ENCODE measurements around the genes RSPH3, FNDC1 and MAS1.

- CAGE, long polyA plus RNA: no peak
- RRBS: no CpG with 5 or more reads among the region's 10 CpGs
Observed at GRCh38 chr6:158632057-158632988, 12.2 kb downstream of the DYNLT1 start.

DNA sequence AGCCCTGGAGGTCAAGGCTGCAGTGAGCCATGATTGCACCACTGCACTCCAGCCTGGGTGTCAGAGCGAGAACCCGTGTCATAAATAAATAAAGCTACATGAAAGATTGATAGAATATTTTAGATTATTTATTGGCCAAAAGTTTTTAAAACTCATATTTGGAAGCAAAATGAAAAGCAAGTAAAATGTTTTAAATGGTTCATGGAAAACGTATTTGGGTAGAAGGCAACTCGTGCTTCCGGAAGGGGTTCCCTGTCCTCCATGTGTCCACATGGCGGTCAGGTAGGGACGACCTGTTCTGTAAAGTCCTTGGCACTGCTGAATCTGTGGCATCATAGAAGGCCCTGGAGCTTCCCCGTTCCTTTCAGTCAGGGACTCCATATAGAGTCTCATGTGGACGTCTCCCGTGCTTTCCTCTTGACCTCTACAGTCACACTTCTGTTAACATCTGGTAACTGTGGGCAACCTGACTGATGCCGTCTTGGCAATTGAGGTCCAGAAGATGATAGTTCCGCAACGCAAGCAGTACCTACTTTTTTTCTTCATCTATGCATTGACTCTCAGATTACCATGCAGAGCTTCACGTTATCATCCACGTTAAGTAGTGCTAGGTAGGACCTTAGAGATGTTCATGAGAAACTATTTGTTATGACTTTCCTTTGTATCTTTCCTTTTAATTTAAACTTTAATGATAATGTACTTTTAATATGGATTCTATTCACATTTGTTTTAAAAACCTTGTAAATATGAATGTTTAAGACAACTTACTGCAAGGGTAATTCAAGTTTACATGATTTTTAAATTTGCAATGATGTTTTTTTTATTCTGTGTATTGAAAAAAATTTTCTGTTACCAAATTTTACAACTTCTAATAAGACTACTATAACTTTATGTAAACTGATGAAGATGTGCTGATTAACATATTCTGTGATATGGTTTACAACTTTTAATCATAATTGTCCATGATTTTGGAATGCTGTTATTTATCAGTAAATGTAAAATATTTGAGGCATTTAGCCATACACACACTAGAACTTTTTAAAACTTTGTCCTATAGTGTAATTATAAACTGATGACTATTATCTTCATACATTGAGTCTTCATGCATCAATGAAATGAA, 11.2 kb downstream of the DYNLT1 start:
- CAGE, long polyA plus RNA: no peak
- RRBS: no CpG with 5 or more reads among the region's 15 CpGs

GRCh38 chr6:158634109-158634629, 10.4 kb downstream of the DYNLT1 start:
- CAGE, long polyA plus RNA: no peak
- RRBS: no CpG with 5 or more reads among the region's 4 CpGs

DNA sequence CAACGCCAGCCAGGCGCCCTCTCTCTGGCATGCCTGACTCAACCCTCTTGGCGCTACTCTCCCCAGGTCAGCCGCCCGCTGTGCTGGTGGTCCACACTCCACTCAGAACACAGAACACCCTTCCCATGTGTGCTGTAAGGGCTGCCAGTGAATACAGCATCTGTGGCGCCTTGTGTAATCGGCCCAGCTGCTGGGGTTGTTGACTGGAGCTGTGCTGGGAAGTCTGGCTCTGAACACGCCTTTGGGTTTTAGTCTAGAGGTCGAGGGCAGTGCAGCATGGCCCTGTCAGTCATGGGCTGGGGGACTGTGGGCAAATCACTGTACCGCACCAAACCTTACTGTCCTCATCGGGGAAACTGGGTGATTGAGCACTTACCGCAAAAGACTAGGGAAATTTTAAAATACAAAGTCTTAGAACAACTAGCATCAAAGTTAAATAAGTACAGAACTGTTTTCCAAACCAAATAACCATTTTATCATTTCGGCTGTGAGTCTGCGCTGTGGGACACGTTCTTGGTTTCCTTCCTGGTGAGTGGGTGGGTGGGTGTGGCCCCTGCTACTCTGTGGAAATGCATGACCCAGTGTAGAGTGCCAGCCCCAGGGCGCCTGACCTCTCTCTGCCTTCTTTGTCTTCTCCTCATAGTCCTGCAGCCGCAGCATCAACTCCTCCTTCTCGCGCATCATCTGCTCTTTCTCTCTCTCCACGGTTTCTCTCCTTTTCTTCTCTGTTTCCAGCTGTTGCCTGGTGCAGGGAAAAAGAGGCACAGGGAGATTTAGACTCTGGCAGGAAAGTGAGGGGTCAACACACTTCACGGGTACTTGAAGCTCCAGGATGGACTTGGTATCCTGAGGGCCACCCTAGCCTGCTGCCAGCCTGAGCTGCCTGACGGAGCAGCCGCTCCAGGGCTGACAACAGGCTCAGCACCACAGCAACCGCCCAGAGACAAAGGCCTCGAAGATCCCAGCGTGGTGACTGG, 48.7 kb downstream of the EZR start:
- CAGE, long polyA plus RNA: no peak
- RRBS: no CpG with 5 or more reads among the region's 26 CpGs

DNA sequence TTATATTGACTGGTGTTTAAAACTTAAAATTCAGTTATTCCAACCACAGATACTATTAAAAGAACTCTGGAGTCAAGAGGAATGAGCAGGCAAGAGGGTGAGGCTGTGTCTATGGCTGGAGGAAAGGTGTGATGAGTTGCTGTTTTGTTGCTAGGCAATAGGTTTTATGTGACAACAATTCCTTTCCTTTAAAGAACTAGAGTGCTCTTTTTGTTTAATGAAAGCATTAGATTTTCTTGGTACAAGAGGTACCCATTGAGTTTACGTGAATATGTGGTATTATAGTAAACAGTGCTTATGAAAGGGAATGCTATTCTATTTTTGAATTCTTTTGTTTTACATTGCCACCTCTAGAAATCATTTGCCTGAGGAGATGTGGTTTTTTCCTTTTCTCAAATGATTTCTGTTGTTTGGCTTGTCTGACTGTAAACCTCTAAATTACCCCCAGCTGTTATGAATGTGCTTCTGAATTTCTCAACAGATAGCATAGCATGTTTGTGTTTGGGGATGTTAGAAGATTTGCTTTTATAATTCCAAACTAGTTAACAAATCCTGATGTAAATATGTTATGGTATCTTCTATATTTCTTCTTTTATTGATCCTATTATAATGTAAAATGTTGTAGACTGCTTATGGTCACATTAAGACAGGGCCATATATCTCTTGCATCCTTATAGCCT, 31.5 kb upstream of the EZR start:
- CAGE, long polyA plus RNA: no peak
- RRBS: no CpG with 5 or more reads among the region's 1 CpG

DNA sequence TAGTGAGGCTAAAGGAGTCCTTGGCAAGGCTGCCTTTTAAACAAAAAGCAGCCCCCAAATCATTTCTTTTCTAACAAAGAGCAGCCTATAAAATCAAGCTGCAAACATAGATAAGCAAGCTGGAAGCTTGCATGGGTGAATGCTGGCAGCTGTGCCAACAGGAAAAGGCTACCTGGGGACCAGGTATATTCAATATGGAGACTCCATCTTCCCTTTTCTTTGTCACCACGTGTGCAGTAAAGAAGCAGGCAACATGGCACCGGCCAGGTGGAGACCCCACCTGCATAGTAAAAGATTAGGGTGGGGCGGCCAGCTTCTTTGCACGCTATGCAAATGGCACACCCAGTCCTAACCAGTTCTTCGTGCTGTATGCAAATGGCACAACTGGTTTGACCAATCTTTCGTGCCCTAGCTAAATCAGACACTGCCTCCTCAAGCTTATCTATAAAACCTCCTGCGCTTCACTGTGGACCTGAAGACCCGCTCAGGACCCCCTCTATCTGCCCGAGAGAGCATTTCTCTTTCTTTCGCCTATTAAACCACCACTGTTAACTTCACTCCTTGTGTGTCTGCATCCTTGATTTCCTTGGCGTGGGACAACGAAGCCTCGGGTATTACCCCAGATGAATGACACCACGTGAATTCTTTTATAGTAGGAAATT, 88.7 kb upstream of the EZR start:
- CAGE, long polyA plus RNA: no peak
- RRBS: no CpG with 5 or more reads among the region's 14 CpGs

GRCh38 chr6:158909871-158911245, 89.6 kb downstream of the RSPH3 start:
- CAGE, long polyA plus RNA: no peak
- RRBS: no CpG with 5 or more reads among the region's 23 CpGs

DNA sequence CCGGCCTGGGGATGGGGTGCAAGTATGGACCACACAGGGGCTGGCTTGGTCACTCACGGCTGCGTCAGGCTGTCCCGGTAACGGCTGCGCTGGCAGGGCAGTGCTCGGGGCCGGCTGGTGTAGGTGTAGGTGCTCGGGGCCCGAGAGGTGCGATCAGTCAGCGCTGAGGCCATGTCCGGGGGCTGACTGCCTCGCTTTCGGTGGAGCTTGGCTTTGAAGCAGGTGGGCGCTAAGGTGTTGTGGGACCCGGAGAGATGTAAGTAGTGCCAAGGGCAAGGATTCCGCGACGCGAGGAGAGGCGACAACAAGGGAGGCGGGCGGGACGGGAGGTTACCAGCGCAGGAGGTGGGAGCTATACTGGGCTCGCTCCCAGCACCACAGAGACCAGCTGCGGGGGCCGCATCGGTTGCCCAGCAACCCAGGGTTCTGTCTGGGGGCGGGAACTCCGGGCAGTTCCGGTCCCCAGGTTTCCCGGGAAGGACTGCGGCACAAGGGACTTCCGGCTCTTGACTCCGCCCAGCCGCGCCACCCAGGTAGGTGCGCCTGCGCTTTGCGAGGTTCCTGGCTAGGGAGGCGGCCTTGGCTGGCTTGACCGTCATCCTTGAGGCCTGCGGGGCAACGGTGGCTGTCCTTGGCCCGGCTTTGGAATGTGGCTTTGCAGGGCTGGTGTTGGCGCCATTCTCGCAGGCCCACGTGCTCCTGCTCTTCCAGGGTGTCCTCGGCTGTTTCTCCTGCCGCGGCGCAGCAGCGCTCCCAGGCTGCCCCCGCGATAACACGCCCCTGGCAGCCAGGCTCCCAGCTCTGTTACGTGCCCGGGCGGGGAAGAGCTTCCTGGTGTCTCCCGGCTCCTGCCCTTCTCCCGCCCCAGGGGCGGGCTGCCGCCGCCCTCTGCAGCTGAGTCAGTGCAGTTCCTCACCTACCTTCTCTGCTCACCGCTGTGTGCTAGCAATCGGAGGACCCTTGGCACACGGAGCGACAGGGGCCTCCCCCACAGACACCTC, at the start of gene RSPH3:
Gene RSPH3 (minus strand): TSS at position 825 of the 1,001 bp plus-strand sequence.
- CAGE, long polyA plus RNA: start-site peak on the plus strand centred at position 554 of the sequence, 90 bp wide, 17 and 15 reads in 2 replicates
- RRBS: 1% methylated on average over 17 of the region's 70 CpGs

DNA sequence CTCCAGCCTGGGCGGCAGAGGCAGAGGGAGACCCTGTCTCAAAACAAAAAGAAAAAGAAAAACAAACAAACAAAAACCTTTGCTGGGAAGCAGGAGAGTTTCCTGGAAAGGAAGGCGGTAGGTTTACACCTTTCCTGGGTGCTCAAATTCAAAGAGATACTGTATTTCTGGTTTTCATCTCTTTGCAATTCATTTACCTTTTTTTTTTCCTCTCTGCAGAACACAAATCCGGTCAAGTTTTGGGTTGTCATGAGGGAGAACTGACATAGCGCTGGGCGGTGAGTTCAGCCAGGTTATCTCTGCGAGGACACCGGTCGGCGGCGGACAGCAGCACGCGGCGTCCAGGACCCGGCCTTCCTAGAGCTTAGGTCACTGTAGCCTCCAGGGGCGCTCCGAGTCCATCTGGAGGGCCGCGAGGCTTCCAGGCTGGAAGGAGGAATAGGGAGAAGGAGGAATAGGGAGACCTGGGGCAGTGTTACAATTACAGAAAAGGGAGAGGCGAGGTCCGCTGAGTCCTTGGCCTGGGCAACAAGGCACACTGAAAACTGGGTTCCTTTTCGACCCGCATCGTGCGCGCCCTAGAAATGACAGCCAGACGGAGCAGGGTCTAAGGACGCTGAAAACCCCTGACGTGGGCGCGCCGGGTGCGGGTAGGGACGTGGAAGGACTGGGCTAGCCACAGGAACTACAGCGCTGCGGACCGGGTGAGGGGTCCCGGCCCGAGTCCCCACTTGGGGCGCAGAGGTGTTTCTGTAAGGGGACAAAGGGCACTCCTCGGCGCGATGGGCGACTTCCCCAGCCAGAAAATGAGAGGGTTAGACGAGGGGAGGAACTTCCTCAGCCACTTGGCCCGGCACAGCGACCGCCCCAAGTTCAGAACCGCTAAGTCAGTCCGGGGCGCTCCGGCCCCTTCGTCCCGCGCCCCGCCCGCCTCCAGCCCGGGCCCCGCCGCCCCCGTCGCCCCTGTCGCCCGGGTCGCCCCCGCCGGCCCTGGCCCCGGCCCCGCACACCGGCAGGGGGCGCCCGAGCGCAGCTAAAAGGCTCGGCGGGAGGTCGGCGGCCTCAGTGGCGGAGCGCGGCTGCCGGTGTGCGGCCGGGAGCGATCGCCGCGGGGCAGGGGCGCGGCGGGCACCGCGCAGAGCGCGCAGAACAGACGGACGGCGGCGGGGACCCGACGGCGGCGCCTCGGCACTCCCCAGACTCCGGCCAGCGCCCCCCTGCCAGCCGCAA, at the start of gene FNDC1:
Gene FNDC1 (plus strand): TSS at position 1,065 of the 1,230 bp plus-strand sequence.
- CAGE, long polyA plus RNA: no peak
- RRBS: 6% methylated on average over 50 of the region's 105 CpGs

DNA sequence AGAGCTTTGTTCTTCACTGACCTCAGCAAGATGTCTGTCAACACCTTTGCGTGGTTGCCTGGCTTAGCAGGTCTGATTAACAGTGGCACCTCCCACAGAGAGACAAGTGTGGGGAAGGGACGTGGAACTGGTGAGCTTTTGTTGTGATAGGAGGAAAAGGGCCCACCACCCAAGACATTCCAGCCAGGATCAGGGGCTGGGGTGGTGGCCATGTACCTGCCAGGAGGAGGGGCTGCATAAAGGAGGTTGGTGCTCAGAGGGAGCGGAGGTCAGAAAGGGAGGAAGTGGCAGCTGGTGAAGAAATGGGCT, 202.4 kb downstream of the SOD2 start:
- CAGE, long polyA plus RNA: no peak
- RRBS: no CpG with 5 or more reads among the region's 3 CpGs

DNA sequence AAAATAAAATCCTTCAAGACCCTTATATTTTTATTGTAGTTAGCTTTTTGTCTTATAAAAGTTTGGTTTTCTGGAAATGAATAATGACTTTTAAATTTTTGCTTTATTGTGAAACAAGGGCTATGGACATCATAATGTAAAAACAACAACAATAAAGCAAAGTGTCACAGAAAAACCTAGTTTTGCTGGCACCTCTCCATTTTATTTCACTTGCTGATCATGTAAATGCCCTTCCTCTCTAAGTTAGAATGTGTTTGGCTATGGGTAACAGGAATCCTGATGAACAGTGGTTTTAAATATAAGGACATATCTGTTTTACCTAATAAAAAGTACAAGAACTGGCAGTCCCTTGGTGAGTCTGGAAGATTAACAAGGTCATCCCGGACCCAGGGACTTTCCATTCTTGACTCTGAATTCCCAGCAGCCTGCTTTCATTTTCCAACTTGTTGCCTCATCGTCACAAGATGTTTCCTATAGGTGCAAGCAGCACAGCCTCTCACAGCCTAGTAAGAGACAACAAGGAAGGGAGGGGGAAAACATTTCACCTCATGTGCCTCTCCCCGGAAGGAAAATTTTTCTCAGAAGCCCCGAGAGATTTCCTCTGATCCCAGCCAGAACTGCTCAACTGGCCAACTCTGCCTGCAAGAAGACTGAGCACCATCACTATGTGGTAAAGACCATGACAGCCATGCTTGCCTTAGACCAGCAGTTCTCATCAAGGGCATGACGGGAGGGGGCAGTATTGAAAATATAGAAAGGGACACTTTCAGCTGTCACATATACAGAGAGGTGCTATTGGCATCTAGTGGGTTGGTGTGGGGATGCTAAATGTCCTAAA, 11.2 kb upstream of the WTAP start:
- CAGE, long polyA plus RNA: no peak
- RRBS: no CpG with 5 or more reads among the region's 5 CpGs

DNA sequence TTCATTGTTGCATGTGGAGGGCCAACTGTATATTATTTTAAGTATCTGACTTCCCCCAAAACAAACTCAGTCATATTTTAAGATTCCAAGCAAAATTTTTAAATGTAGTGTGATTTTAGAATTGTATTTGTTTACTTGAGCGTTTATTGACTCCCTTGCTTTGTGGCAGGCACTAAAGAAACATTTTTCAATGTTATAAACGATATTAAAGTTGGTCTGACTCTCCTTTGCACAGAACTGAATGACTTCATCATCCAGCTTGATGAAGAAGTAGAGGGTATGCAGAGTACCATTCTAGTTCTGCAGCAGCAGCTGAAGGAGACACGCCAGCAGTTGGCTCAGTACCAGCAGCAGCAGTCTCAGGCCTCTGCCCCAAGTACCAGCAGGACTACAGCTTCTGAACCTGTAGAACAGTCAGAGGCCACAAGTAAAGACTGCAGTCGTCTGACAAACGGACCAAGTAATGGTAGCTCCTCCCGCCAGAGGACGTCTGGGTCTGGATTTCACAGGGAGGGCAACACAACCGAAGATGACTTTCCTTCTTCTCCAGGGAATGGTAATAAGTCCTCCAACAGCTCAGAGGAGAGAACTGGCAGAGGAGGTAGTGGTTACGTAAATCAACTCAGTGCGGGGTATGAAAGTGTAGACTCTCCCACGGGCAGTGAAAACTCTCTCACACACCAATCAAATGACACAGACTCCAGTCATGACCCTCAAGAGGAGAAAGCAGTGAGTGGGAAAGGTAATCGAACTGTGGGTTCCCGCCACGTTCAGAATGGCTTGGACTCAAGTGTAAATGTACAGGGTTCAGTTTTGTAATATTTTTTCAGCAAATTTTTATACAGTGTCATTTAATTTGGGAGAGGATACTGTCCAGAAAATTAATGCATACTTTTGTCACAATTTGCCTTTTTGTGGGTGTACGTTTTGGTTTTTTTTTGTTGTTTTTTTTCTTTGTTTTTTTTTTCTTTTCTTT, 6.8 kb upstream of the ACAT2 start:
- CAGE, long polyA plus RNA: no peak
- RRBS: no CpG with 5 or more reads among the region's 15 CpGs

DNA sequence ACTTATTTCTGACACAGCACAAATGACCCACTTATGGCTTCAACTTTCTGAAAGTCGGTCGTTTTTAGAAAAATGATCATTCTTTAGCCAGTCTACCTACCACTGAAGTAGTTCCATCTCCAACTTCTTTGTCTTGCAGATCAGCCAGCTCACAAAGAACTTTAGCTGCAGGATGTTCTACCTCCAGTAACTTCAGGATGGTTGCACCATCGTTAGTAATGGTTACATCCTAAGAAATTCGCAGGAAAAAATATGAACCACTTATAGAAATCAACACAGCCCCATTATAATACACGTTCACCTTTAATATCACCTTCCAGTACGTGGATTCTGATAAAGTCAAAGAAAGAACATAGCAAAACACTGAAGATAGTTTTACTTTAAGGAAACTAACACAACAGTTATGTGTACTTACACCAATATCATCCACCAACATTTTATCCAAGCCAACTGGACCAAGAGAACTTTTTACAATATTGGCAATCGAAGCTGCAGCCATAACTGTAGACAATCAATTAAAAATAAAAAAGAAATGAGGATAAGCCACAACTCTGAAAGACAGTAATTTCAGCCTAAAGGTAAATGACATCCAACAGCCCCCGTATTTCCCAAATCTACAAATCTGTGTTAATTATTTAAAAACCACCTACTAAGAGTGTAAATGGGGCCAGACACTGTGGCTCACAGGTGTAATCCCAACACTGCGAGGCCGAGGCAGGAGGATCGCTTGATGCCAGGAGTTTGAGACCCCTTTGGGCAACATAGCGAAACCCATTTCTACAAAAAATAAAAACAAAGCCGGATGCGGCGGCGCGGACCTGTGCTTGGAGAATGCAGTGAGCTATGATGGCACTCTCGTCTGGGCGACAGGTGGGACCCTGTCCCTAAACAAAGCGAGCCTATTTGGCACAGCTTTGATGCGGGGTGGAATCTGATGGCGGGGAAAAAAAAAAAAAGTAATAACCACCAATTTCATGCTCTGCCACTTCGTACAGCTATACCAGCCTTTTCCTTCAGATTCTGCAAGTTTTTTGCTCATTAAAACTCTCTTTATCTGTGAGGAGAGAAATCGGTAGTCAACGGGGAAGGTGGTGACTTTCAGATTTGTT, 1.4 kb downstream of the TCP1 start:
- CAGE, long polyA plus RNA: no peak
- RRBS: no CpG with 5 or more reads among the region's 25 CpGs

DNA sequence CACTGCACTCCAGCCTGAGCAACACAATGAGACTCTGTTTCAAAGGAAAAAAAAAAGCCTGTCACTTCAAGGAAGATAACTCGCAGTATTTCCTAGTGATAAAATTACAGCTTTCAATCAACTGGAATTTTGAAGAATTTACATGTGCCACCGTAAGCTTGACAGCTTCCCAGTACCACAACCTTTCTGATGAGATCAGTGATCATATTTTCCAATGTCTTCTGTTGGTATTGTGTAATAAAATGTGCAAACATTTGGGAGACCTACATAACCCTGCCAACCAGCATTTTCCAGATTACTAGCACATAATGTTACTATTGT, 7.2 kb downstream of the PNLDC1 start:
- CAGE, long polyA plus RNA: no peak
- RRBS: no CpG with 5 or more reads among the region's 2 CpGs

GRCh38 chr6:159890722-159891085, at the start of gene MAS1:
TSS of gene MAS1 (plus strand) at chr6:159890988.
- CAGE, long polyA plus RNA: no peak
- RRBS: no CpG with 5 or more reads among the region's 7 CpGs

- CAGE, long polyA plus RNA: no peak
- RRBS: no CpG with 5 or more reads among the region's 8 CpGs
Observed at GRCh38 chr6:159900170-159900537, 9.4 kb downstream of the MAS1 start.

GRCh38 chr6:160004006-160004774, 35.3 kb downstream of the IGF2R start:
- CAGE, long polyA plus RNA: no peak
- RRBS: 89% methylated on average over 4 of the region's 16 CpGs

GRCh38 chr6:160048393-160048841, 73.2 kb upstream of the SLC22A1 start:
- CAGE, long polyA plus RNA: no peak
- RRBS: no CpG with 5 or more reads among the region's 8 CpGs

DNA sequence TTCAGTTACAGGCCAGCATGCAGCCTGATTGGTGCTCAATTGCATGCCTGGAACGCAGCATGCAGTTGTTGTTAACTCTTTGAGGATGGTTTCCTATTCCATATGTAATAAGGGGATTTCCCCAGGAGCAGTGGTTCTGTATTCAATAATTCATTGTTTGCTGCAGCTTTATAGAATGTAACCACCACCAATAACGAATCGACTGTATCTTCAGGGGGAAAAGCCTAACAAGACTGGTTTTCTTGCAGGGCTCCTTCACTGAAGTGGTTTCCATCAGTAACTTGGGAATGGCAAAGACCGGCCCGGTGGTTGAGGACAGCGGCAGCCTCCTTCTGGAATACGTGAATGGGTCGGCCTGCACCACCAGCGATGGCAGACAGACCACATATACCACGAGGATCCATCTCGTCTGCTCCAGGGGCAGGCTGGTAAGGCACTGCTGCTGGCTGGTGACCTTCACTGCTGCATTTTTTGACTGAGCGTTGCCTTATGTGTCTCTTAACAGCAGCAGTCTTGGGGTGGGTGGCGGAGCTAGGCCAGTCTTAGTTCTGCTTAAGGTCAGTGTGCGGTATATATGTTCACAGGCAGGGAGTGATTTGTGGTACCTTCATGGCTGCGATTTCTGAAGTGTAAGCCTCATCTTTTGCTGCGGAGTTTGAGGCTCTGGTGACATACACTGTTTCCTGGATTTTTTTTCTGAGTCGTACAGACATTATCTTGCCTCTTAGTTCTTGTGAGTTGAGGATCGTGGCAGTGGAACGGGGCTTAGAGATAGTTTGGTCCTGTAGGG, 71.2 kb upstream of the SLC22A1 start:
- CAGE, long polyA plus RNA: no peak
- RRBS: no CpG with 5 or more reads among the region's 19 CpGs

GRCh38 chr6:160064717-160064973, 57.0 kb upstream of the SLC22A1 start:
- CAGE, long polyA plus RNA: no peak
- RRBS: no CpG with 5 or more reads among the region's 3 CpGs